Umbilical cord (tissue), 2 donors: Measurements from ENCODE around the gene MFSD11.

DNA sequence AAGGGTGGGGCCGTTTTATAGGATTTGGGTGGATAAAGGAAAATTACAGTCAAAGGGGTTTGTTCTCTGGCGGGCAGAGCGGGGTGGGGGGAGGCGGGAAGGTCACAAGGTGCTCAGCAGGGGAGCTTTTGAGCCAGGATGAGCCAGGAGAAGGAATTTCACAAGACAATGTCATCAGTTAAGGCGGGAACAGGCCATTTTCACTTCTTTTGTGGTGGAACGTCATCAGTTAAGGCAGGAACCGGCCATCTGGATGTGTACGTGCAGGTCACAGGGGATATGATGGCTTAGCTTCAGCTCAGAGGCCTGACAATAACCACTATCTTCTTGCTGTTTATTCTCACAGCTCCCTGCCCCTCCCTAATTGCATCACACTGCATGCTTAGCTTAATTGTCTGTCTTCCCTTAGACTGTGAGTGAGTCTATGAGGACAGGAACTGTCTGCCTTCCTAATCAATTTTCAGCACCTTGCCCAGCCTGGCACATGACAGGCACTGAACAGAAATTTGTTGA is 25.6 kb upstream of the ST6GALNAC2 start:
- RAMPAGE, long total RNA: no peak

- RAMPAGE, long total RNA: no peak
Measured at GRCh38 chr17:76672381-76672883, 28.9 kb upstream of the ST6GALNAC1 start.

DNA sequence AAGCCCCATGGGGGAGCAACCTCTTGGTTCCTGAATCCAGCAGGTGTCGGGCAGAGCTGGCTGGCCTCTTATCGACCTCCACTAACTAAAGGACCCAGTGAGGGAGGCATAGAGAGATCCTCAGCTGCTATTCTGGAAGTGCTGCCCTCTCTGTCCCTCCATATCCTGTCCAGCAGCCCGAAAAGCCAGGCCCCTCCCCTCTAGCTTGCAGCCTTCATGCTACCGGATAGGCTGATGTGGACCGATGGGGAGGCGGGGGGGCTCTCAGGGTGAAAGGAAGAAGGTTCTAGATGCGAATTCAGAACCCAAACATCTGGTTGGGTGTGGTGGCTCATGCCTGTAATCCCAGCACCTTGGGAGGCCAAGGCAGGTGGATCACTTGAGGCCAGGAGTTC is 24.9 kb downstream of the MXRA7 start:
- RAMPAGE, long total RNA: no peak

DNA sequence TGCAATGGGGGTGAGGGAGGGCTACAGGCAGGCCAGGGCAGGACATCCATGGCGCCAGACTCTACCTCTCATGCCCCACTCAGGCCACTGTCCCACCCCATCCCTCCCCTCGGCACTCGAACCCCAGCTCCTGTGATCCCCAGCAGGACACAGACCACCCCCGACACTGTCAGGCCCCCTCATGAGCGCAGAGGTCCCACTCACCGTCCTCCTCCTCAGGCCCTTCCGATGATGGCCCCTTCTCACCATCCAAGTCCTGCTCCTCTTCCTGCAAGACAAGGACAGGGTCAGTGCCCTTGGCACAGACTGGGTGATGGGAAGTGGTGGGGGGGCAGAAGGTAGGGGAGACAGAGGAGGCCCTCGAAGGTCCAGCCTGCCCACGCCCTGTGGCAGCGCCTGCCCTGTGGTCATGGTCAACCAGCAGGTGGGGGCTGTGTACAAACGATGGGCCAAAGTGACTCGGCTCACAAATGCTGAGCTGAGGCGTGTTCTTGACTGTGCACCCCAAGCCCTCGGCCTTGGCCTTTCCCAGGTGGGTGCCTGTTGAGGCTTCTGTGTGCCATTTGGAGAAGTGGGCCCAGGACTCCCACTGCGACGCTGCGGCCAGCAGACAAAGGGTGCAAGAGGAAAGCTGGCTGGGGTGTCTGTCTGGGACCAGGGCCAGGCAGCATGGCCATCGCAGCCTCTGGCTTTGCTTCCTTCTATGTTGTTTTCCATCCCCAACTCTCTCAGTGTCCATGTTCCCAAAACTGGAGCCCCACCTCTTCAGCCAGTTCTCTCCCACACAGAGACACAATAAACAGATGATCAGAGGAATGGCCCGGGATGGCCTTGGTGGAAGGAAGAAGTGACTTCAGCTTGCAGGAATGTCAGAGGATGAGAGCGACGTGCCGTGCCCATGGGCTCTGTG is 22.6 kb downstream of the MXRA7 start:
- RAMPAGE, long total RNA: no peak

- RAMPAGE, long total RNA: no peak
Measured at GRCh38 chr17:76737459-76738536, at the start of gene MFSD11. Gene MFSD11 (plus strand): TSS chr17:76738119.

- RAMPAGE, long total RNA: no peak
Measured at GRCh38 chr17:76740248-76740787, 2.4 kb downstream of the MFSD11 start.

DNA sequence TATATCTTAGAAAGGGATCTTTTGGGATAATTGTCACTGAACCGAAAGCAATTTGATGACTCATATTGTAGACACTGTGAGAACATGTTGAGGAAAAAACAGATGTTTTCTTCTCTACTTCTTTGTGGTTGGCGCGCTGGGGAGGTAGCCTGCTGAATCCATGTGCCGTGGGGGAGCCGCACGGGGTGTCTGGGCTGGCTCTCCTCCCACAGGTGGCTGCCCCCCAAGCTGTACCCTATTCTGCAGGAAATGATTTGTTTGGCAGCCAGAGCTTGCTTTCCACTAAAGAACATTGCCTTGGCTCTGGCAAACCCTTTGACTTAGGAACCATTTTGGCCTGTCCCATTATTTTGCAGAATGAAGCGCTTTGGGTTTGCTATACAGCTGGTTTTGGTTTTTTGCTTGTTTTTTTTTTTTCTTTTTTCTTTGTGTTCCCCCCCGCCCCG is 53.5 kb downstream of the MFSD11 start:
- RAMPAGE, long total RNA: no peak

GRCh38 chr17:77070247-77070687 is 70.5 kb upstream of the SEC14L1 start:
- RAMPAGE, long total RNA: no peak

DNA sequence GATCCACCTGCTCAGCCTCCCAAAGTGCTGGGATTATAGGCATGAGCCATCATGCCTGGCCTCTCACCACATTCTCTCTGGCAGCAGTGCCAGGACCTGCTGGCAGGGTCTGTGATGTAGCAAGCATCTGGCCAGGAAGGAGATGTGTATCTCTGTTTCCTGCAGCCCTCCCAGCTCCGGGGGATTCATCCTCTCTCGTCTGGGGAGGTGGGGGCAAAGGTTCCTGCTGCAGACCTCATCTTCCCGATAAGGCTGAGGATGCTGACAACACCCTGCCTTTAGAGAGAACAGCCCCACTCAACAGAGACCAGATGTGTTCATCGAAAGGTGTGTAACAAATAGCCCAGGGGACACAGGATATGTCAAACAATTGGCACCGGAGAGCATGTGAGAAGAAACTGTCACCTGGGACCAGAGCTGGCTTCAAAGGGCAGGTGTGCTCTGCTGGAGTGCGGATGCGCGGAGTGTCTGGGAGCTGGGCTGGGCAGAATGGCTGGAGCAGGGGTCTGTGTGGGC is 54.8 kb upstream of the SEC14L1 start:
- RAMPAGE, long total RNA: no peak

DNA sequence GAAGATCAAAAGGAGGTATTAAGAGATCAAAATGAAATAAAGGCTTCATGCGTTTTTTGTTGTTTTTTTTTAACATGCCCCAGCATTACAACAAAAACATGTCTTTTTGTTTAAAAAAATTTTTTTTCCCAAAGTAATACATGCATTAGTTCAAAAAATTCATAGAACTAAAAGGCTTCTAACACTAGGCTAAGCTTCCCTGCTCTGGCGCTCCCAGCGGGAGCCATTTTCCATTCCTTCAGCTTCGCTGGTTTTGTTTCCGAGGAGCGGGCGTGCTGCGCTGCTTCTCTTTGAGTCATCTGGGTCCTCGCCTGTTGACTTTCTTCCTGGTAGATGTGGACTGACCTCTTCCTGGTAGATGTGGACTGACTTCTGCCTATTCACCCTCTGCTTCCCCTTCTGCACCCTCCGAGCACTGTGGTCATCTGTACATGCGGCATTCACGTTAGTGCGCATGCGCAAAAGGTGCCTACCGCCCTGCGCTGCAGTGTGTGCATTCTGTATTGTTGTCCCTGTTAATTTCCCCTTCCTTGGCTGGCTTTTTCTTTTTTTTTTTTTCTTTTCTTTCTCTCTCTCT is 40.8 kb upstream of the SEC14L1 start:
- RAMPAGE, long total RNA: no peak

GRCh38 chr17:77106737-77107416 is 33.9 kb upstream of the SEC14L1 start:
- RAMPAGE, long total RNA: no peak

GRCh38 chr17:77129601-77130526 is 10.9 kb upstream of the SEC14L1 start:
- RAMPAGE, long total RNA: no peak

GRCh38 chr17:77141787-77142601 is 1.2 kb downstream of the SEC14L1 start:
- RAMPAGE, long total RNA: no peak

- RAMPAGE, long total RNA: no peak
Measured at GRCh38 chr17:77151116-77151367, 10.3 kb downstream of the SEC14L1 start.

DNA sequence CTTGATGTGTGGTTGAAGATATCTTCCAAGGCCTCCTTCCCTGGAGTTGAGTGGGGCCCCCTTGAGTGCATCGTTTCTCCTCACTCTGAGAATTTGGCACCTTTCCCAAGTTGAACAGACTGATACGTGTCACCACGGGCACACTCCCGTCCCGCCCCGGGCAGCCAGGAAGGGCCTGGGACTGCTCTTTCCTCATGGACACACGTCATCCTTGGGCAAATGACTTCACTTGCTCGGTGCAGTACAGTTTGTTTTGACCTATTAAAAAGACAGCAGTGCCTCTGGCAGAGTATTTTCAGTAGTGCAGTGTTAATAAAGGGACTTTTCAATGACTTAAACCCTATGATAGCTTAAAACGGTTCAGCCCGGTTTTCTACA is 59.9 kb downstream of the SEC14L1 start:
- RAMPAGE, long total RNA: no peak

DNA sequence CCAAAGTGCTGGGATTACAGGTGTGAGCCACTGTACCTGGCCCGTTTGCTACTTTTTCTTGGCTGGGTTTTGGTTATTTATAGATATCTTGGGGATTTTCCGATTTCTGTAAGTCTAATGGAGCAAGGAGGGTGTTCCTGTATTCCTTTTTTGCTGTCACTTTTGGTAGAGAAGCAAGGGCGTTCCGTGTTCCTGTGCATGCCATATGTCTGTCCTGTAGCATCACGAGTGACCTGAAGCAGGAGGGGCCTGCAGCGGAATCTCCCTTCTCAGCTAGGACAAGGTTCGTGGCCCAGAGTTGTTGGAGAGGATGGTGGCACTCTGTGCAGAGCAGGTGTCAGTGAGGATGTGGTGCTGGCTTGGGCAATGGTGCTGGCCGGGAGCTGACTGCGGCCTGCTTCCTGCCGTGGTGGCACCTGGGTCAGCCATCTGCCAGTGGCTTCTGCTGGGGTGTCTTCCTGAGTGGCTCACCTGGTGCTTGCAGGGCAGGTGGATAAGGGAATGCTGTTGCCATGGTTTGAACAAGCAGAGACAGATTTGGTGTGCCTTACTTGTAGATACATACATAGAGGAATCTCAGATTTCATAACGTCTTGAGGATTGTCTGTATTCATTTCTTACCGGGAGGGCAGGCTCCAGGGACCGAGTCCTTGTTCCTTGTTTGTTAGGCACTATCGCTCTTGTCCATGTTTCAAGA is 69.5 kb downstream of the SEC14L1 start:
- RAMPAGE, long total RNA: no peak

GRCh38 chr17:77254829-77255328 is 26.4 kb upstream of the SEPTIN9 start:
- RAMPAGE, long total RNA: no peak

GRCh38 chr17:77296113-77296585 is 14.8 kb downstream of the SEPTIN9 start:
- RAMPAGE, long total RNA: no peak

- RAMPAGE, long total RNA: start-site peak on the plus strand at chr17:77319437-77319630, 49 and 42 reads in 2 replicates
Measured at GRCh38 chr17:77319310-77320409, 38.4 kb downstream of the SEPTIN9 start.

- RAMPAGE, long total RNA: no peak
Measured at GRCh38 chr17:77342303-77342815, 61.1 kb downstream of the SEPTIN9 start.